Measurements from ENCODE around the gene ALDH18A1.

GRCh38 chr10:94936872-94937307, 1.6 kb upstream of the CYP2C9 start:
- RRBS: no CpG with 5 or more reads among the region's 2 CpGs
CAGE:
- cytosol, long polyA plus RNA: no peak
- long polyA plus RNA: no peak
- nucleus, long polyA plus RNA: no peak

GRCh38 chr10:95116723-95117170, 47.5 kb upstream of the CYP2C8 start:
- RRBS: no CpG with 5 or more reads among the region's 1 CpG
CAGE:
- cytosol, long polyA plus RNA: no peak
- long polyA plus RNA: no peak
- nucleus, long polyA plus RNA: no peak

GRCh38 chr10:95230498-95231304, 36.7 kb downstream of the ACSM6 start:
- RRBS: 58% methylated on average over 6 of the region's 39 CpGs
CAGE:
- cytosol, long polyA plus RNA: no peak
- long polyA plus RNA: no peak
- nucleus, long polyA plus RNA: no peak

GRCh38 chr10:95268302-95268917, 22.4 kb downstream of the PDLIM1 start:
- RRBS: no CpG with 5 or more reads among the region's 13 CpGs
CAGE:
- cytosol, long polyA plus RNA: no peak
- long polyA plus RNA: no peak
- nucleus, long polyA plus RNA: no peak

DNA sequence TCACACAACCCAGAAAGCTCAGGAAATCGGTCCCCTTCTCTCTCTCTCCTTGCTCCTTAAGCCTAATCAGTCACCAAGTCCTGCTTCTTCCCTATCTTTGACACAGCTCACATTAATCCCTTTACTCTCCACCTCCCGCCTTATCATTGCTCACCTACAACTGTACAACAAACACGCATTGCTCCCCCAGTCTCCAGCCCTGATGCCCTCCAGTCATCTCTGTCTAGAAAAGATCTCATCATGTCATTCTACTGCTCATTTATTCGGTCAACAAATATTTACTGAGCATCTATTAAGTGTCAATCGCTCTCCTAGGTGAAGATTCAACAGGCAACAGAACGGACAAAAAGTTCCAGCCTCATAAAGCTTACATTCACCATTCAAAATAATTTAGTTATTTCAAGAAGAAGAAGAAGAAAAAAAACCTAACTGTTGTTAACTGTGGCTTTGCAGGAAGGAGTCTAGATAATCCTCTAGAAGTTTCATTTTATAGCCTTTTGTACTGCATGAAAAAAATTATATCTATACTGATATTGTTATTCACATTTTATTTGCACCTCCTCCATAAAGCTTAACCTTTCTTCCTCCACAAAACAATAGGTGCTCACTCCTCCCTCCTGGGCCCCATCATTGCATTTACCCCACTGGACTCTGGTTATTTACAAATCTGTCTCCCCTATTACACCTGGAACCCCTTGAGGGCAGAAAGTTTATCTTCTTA, 71.9 kb upstream of the PDLIM1 start:
- RRBS: no CpG with 5 or more reads among the region's 6 CpGs
CAGE:
- cytosol, long polyA plus RNA: no peak
- long polyA plus RNA: no peak
- nucleus, long polyA plus RNA: no peak

GRCh38 chr10:95471489-95472232, 89.5 kb downstream of the SORBS1 start:
- RRBS: no CpG with 5 or more reads among the region's 6 CpGs
CAGE:
- cytosol, long polyA plus RNA: no peak
- long polyA plus RNA: no peak
- nucleus, long polyA plus RNA: no peak

- RRBS: no CpG with 5 or more reads among the region's 5 CpGs
CAGE:
- cytosol, long polyA plus RNA: no peak
- long polyA plus RNA: no peak
- nucleus, long polyA plus RNA: no peak
These were observed 82.3 kb downstream of the SORBS1 start for GRCh38 chr10:95478684-95479430.

DNA sequence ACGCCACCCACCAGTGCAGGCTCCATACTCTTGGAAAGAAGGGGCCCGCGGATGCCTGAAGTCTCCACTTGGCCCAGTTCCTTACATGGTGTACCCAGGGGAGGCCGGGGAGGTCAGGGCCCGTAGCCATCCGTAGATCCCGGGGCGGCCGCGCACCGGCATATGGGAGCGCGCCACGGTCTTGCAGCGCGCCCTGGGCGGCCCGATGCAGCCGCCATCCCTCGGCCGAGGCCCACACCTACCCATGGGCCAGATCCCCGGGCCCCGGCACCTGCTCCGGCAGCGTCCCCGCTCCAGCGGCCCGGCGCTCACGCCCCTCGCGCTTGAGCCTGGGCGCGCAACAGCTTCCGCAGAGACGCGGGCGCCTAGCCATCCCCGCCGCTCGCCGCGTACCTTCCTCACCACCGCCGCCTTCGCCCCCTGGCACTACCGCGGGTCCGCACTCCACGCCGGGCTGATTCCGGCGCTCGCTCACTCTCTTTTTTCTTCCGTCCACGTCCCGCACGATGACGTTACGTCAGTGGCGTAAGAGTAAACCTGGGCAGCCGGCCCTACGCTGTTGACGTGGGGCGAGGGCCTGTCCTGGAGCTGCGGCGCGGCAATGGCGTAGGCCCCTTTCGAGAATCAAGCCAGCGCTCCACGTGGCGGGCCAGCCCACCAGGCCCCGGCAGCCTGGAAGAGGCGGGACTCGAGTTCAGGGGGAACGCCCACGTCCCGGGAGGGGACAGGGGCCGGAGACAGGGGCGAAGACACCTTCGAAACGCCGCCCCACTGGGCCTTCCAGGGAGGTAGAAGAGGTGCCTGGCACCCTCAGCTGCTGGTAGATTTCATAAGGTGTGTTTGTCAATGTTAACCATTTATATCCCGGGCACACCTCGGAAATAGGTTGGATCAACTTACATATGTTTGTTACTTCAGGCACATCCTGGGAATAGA, at the start of gene ALDH18A1:
TSS of gene ALDH18A1 (minus strand) at position 508 of the 936 bp plus-strand sequence.
- RRBS: 1% methylated on average over 22 of the region's 86 CpGs
CAGE:
- cytosol, long polyA plus RNA: no peak
- long polyA plus RNA: no peak
- nucleus, long polyA plus RNA: no peak

DNA sequence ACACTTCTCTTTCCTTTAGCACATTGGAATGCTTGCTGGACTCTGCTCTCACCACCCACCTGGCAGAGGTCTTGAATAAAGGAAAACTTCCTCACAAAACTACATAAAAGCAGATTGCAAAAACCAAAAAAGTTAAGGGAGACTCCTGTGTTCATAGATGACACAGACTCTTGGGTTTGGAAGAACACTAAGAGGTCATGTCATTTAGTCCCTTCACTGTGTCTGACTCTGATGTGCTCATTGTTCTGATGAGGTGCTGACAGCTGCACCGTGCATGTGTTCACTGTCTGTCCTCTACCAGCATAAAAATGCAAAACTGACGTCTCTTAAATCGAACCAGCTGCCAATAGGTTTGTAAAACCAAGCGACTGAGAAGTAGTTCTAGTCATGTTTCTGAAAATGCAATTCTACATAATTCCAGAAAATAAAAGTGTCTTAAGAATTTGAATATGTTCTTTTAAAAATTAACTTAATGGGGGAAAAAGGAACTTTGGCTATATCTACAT, 11.3 kb downstream of the BLNK start:
- RRBS: no CpG with 5 or more reads among the region's 4 CpGs
CAGE:
- cytosol, long polyA plus RNA: no peak
- long polyA plus RNA: no peak
- nucleus, long polyA plus RNA: no peak

DNA sequence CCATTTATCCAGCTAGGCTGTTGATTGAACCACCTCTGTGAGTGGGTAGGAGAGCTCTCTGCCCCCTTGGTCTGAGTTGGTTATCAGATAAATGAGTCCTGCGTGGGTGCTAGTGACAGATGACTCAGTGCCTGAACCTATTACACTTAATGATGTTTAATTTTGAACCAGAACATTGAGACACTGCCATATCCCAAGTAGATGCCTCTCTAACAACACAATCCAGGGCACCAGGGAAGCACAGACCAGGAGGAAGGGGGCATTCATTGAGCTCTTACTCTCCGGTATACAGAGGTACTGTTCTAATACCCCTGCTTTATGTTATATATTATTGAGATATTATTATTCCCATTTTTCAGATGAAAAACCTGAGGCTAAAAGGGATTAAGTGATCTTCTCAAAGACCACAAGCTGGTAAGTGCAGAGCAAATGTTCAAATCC, 9.3 kb downstream of the BLNK start:
- RRBS: no CpG with 5 or more reads among the region's 2 CpGs
CAGE:
- cytosol, long polyA plus RNA: no peak
- long polyA plus RNA: no peak
- nucleus, long polyA plus RNA: no peak

DNA sequence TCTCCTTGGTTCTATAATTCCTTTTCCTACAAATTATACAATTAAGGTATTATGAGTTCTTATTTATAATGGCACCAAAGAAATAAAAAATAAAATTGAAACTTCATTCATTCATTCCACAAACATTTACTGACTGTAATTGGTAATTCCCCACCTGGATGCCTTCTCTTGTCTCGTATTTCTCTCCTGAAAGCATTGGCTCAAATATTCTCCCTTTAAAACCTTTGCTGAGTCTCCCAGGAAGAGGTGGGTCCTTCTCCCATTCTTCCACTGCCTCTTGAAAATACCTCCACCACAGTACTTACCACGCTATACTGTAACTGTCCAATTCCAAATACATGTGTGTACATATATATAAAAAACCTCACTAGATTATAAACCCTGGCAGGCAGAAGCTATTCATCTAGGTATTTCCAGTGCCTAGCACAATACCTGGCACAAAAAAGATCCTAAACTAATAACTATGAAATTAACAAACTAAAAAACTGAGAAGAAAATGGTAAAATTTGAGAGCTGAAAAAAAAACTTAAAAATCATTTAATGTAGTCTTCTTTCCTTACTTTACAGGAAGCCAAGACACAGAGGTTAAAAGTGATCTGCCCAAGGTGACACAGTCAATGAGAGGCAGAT, 17.4 kb upstream of the TLL2 start:
- RRBS: no CpG with 5 or more reads among the region's 2 CpGs
CAGE:
- cytosol, long polyA plus RNA: no peak
- long polyA plus RNA: no peak
- nucleus, long polyA plus RNA: no peak

GRCh38 chr10:96547236-96547640, 33.5 kb upstream of the TLL2 start:
- RRBS: no CpG with 5 or more reads among the region's 3 CpGs
CAGE:
- cytosol, long polyA plus RNA: no peak
- long polyA plus RNA: no peak
- nucleus, long polyA plus RNA: no peak

- RRBS: no CpG with 5 or more reads among the region's 4 CpGs
CAGE:
- cytosol, long polyA plus RNA: no peak
- long polyA plus RNA: no peak
- nucleus, long polyA plus RNA: no peak
These were observed 34.0 kb downstream of the TM9SF3 start for GRCh38 chr10:96552678-96553318.

GRCh38 chr10:96553751-96554771, 32.8 kb downstream of the TM9SF3 start:
- RRBS: no CpG with 5 or more reads among the region's 4 CpGs
CAGE:
- cytosol, long polyA plus RNA: no peak
- long polyA plus RNA: start-site peak on the minus strand at chr10:96554661-96554670, 12 and 11 reads in 2 replicates
- nucleus, long polyA plus RNA: start-site peak on the minus strand at chr10:96554389-96554747, 180 and 121 reads in 2 replicates

GRCh38 chr10:96588031-96588490, 1.2 kb upstream of the TM9SF3 start:
- RRBS: no CpG with 5 or more reads among the region's 5 CpGs
CAGE:
- cytosol, long polyA plus RNA: no peak
- long polyA plus RNA: no peak
- nucleus, long polyA plus RNA: no peak

GRCh38 chr10:96699327-96700064, 20.8 kb downstream of the PIK3AP1 start:
- RRBS: no CpG with 5 or more reads among the region's 4 CpGs
CAGE:
- cytosol, long polyA plus RNA: no peak
- long polyA plus RNA: no peak
- nucleus, long polyA plus RNA: no peak

DNA sequence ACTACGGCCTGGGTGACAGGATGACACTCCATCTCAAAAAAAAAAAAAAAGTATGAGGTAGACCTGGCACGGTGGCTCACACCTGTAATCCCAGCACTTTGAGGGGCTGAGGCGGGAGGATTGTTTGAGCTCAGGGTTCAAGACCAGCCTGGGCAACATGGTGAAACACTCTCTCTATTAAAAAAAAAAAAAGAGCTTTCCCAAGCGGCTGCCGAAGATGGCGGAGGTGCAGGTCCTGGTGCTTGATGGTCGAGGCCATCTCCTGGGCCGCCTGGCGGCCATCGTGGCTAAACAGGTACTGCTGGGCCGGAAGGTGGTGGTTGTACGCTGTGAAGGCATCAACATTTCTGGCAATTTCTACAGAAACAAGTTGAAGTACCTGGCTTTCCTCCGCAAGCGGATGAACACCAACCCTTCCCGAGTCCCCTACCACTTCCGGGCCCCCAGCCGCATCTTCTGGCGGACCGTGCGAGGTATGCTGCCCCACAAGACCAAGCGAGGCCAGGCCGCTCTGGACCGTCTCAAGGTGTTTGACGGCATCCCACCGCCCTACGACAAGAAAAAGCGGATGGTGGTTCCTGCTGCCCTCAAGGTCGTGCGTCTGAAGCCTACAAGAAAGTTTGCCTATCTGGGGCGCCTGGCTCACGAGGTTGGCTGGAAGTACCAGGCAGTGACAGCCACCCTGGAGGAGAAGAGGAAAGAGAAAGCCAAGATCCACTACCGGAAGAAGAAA, 29.9 kb upstream of the PIK3AP1 start:
- RRBS: no CpG with 5 or more reads among the region's 32 CpGs
CAGE:
- cytosol, long polyA plus RNA: no peak
- long polyA plus RNA: no peak
- nucleus, long polyA plus RNA: no peak

GRCh38 chr10:96957880-96958758, 126.0 kb downstream of the LCOR start:
- RRBS: no CpG with 5 or more reads among the region's 2 CpGs
CAGE:
- cytosol, long polyA plus RNA: no peak
- long polyA plus RNA: no peak
- nucleus, long polyA plus RNA: no peak

DNA sequence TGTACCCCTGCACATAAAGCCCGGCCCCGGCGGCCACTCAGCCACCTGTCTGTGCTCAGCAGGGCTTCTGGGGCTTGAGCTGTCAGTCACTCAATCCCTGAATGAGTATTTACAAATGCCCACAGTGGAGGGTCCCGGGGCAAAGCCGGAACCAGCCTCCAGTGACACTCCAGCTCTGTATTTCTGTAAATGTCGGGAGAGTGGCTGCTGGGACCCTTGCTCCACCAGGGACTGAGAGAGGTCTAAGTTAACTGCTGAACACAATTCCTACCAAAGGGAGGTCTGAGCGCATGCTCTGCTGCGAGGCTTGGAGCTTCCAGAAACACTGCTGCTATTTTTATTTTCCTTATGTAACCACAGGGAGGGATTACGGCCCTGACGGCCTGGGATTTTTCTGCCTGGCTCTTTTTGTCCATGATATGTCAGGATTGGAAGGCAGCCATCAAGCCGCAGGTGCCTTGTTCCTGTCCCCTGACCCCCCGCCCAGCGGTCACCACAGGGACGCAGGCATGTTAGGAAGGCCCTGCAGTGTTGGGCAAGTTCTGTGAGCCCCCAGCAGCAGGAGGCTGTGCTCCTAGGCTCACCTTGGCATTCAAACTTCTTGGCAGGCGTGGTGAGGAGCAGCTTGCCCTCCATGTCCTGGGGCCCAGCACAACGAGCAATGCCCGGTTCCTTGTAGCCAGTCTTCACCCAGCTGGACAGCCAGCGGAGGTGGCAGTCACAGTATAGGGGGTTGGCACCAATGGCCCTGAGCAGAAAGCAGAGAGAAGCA, 164.9 kb downstream of the SLIT1 start:
- RRBS: 84% methylated on average over 3 of the region's 18 CpGs
CAGE:
- cytosol, long polyA plus RNA: no peak
- long polyA plus RNA: no peak
- nucleus, long polyA plus RNA: no peak

DNA sequence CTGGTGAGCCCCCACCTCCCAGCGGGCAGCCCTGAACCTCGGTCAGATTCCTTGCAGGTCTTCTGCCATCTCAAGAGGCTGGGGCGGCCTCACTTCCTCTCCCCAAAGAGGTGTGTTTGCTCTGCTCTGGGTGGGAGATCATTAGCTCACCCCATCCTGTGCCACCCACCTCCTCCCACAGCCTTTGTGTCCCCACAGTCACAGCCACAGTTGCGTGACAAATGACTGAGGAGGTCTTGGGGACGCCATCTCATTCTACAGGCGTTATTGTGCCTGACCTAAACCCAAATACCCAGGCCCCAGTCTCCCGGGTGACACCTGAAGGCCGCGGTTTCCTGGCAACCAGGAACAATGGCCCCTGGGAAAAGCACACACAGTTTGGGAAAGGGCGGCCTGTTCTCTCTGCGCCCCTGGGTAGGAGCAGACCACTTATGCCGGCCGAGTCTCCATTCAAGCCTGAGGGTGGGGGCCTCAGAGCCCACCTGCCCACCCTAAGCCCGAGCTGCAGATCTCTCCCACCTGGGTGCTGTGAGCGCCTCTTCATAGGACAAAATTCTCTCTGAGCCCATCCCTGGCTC, 51.6 kb downstream of the SLIT1 start:
- RRBS: no CpG with 5 or more reads among the region's 15 CpGs
CAGE:
- cytosol, long polyA plus RNA: no peak
- long polyA plus RNA: no peak
- nucleus, long polyA plus RNA: no peak